ENCODE measurements around a stretch of chr6.

DNA sequence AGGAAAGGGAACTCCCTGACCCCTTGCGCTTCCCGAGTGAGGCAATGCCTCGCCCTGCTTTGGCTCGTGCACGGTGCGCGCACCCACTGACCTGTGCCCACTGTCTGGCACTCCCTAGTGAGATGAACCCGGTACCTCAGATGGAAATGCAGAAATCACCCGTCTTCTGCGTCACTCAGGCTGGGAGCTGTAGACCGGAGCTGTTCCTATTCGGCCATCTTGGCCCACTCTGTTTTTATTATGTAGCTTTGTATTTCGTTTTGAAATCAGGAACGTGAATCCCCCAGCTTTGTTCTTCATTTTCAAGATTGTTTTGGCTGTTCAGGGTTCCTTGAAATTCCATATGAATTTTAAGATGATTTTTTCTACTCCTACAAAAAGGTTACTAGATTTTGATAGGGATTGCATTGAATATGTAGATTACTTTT lies 36.4 kb upstream of the SCML4 start:
- PRO-cap, 5 experiments: no peak in any of the 5 experiments
- RAMPAGE, long total RNA, 2 experiments: no peak in any of the 2 experiments
- RRBS: no CpG with 5 or more reads among the region's 14 CpGs

DNA sequence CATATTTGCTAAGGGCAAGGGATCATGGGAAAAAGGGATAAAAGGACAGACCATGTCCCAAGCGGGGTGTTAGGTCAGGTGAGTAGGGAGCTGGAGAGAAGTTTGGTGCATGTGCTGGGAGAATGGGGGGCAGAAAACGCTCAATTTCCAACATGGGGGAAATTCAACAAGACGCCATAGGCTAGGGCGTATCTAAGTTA lies 43.8 kb upstream of the SEC63 start:
- PRO-cap, 5 experiments: no peak in any of the 5 experiments
- RAMPAGE, long total RNA, 2 experiments: no peak in any of the 2 experiments
- RRBS: no CpG with 5 or more reads among the region's 4 CpGs

DNA sequence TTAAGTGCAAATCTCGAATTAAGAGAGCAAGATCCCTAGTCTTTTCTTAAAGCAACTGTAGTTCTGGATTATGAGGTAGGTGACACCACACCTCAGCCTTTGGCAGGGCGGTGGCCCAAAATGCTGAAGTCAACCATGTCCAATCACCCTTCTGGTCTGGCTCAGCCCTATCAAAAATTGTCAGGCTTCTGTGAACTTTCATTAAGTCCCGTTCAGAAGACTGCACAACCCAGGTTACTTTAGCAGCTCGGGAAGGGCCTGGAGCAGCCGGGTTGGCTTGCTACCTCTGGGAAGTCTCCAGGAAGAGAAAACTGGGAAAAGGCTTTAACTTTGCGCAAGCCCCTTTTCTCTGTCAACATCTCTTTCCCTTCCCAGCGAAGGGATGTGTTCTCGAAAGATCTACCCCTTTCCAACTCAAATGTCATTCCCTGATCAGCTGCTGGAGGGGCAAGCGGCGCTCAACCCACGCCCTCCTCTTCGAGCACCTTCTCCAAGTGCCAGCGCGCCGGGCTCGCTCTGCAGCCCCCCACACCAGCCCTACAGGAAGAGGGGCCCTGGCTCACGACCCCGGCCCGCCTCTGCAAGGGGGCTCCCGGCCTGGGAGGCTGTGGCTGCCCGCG lies 669 bp downstream of the SNX3 start:
- PRO-cap, 5 experiments: peak in 5 of 5 experiments; most common plus-strand start position 424 of the sequence (in 5); most common minus-strand start position 298 of the sequence (in 5)
- RAMPAGE, long total RNA, 2 experiments: no peak in any of the 2 experiments
- RRBS: 3% methylated on average over 7 of the region's 22 CpGs

DNA sequence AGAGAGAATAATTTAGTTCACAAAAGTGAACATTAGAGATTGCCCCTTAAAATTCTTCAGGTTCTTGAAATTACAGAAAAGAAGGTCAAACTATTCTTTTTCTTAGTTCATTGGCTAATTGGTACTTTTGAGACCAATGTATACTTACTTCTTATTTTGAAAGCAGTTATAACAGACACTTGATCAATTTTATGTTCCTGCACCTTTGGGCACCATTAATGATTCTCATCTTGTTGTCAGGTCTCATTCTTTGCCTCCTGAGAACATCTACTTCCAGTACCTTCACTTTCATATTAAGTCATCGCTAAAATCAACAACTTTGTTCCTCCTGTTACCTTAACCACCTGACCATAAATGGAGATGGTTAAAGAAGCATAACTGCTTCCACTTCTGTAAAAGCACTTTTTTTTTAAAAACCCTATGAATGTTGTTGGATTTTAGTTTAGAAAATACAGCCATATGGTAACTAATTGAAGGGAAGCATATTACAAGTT lies 53.7 kb downstream of the AFG1L start:
- PRO-cap, 5 experiments: no peak in any of the 5 experiments
- RAMPAGE, long total RNA, 2 experiments: no peak in any of the 2 experiments
- RRBS: no CpG with 5 or more reads among the region's 1 CpG

GRCh38 chr6:108411667-108412510 lies 117.0 kb downstream of the AFG1L start:
- PRO-cap, 5 experiments: no peak in any of the 5 experiments
- RAMPAGE, long total RNA, 2 experiments: no peak in any of the 2 experiments
- RRBS: no CpG with 5 or more reads among the region's 11 CpGs

DNA sequence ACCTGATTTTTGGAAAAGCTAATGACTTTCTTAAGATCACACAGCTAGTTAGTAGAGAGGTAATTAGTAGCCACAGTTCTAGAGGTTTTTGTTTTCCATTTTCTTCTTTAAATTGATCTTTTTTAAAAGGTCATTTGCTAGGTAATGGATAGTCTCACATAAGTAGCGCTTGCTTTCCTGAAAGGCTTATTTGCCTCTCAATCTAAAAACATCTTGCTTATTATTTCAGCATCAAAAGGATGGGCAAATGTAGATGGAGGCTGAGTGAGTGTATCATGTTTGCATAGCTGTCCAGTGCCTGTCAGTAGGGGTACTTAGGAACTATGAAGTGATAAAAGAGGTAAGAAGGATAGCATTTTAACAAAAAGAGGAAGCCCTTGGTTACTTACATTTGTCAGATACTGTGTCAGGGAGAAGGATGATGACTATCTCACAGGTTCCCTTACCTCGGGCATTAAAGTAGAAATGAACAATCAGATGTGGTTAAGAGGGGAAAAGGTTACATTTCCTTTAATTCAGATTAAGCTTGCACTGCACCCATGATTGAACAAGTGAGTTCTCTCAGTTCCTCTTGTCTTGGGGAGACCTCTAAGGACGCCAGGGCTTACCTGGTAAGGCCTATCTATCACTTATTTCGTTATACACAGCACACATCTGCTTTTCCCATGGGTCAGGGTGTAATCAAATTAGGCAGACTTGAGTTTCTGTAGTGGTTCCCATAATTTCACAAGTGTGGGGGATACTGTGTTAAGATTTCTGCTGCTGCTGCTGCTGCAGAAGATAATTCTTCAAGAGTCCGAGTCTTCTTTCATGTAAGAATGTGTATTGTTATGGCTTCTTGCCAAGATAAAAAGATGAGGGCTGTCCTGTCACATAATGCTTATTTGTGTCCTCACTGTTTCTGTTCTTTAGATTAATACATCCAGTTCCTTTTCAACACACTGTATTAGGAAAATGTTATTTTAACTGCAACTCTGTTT lies 4.5 kb downstream of the FOXO3 start:
- PRO-cap, 5 experiments: peak in 2 of 5 experiments; most common minus-strand start position 908 of the sequence (in 2)
- RAMPAGE, long total RNA, 2 experiments: no peak in any of the 2 experiments
- RRBS: no CpG with 5 or more reads among the region's 5 CpGs

DNA sequence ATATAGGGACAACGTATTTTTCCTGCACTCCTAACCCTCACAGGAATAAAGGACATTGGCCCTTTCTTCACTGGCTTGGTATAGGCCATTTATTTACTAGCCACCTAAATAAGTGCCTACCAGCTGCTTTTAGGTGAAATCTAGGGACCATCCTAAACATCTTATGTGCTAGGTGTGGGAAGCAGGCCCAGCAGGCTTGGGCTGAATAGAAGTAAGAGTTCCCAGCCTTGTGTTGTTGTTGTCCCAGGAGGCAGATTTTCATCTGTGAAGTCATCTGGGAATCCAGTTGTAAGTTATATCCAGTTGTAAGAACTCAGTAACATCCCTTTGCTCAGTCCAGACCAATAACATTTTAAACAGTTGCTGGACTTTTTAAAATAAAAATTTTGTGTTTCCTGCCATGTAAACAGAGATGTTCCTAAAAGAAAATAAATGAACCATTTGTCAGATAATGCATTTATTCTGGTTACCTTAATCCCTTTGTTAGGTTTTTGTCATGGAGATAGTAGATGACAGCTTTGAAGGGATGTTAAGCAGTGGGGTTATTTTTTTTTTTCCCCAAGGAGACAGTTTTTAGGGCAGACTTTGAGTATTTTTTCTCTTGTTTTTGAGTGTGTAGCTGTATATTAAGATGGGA lies 21.5 kb downstream of the FOXO3 start:
- PRO-cap, 5 experiments: no peak in any of the 5 experiments
- RAMPAGE, long total RNA, 2 experiments: no peak in any of the 2 experiments
- RRBS: no CpG with 5 or more reads among the region's 1 CpG

- PRO-cap, 5 experiments: no peak in any of the 5 experiments
- RAMPAGE, long total RNA, 2 experiments: no peak in any of the 2 experiments
- RRBS: no CpG with 5 or more reads among the region's 2 CpGs
Observed at GRCh38 chr6:108588456-108588997, 27.8 kb downstream of the FOXO3 start.

GRCh38 chr6:108661355-108661955 lies 100.7 kb downstream of the FOXO3 start:
- PRO-cap, 5 experiments: no peak in any of the 5 experiments
- RAMPAGE, long total RNA, 2 experiments: no peak in any of the 2 experiments
- RRBS: no CpG with 5 or more reads among the region's 2 CpGs

GRCh38 chr6:108673374-108673910 lies 112.7 kb downstream of the FOXO3 start:
- PRO-cap, 5 experiments: no peak in any of the 5 experiments
- RAMPAGE, long total RNA, 2 experiments: no peak in any of the 2 experiments
- RRBS: no CpG with 5 or more reads among the region's 2 CpGs

GRCh38 chr6:108735333-108735847 lies 112.8 kb upstream of the ARMC2 start:
- PRO-cap, 5 experiments: no peak in any of the 5 experiments
- RAMPAGE, long total RNA, 2 experiments: no peak in any of the 2 experiments
- RRBS: no CpG with 5 or more reads among the region's 1 CpG

DNA sequence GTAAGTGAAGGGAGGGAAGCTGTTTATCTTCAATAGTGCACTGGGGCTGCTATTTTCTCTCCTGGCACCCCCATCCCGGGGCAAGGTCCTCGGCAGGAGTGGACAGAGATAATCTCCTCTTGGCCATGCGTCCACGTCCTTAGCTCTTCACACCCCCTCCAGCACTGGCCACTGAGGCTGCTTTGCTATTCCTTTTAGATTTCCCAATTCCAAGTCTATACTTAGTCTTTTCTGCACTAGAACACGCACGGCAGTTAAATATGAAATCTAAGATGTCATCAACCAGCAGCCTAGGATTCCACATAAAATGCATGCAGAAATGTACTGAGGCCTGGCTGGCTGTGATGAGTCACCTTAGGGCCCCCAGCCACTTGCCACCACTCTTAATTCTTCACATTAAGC lies 87.8 kb upstream of the ARMC2 start:
- PRO-cap, 5 experiments: no peak in any of the 5 experiments
- RAMPAGE, long total RNA, 2 experiments: no peak in any of the 2 experiments
- RRBS: no CpG with 5 or more reads among the region's 6 CpGs

GRCh38 chr6:108838077-108838726 lies 10.0 kb upstream of the ARMC2 start:
- PRO-cap, 5 experiments: no peak in any of the 5 experiments
- RAMPAGE, long total RNA, 2 experiments: no peak in any of the 2 experiments
- RRBS: no CpG with 5 or more reads among the region's 26 CpGs

DNA sequence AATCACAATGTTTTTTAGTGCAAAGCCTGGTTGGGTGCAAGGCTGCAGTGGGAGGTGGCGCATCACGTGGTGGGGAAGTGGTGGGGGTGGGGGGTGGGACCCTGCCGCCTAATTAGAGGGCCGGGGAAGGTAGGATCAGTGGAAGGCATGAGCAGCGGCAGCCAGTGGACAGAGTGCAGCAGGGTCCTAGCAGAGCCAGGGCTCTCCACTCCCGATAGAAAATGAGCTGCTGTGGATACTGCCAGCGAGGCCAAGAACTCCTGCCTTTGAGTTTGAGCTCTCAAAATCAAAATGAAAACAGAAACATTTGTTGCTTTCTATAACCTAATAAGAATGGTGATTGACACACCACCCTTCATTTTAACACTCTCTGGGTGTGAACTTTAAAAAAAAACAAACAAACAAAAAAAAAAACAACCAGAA lies 8.9 kb upstream of the ARMC2 start:
- PRO-cap, 5 experiments: no peak in any of the 5 experiments
- RAMPAGE, long total RNA, 2 experiments: no peak in any of the 2 experiments
- RRBS: no CpG with 5 or more reads among the region's 7 CpGs

GRCh38 chr6:108947390-108948081 lies 99.3 kb downstream of the ARMC2 start:
- PRO-cap, 5 experiments: peak in 1 of 5 experiments; most common minus-strand start chr6:108947571 (in 1)
- RAMPAGE, long total RNA, 2 experiments: no peak in any of the 2 experiments
- RRBS: no CpG with 5 or more reads among the region's 4 CpGs

- PRO-cap, 5 experiments: no peak in any of the 5 experiments
- RAMPAGE, long total RNA, 2 experiments: no peak in any of the 2 experiments
- RRBS: no CpG with 5 or more reads among the region's 16 CpGs
Observed at GRCh38 chr6:108960493-108961283, 112.5 kb downstream of the ARMC2 start.

DNA sequence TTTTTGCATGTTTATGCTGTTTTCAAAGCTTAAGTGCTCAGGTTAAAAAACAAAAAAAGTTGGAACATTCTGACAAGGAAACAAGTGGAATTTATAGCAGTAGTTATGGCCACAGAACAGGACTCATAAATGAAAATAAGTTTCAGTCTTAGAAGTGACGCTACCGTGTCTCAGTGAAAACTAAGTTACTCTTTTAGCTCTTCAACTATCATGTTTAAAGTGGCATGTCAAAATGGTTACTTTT lies 84.3 kb downstream of the SESN1 start:
- PRO-cap, 5 experiments: no peak in any of the 5 experiments
- RAMPAGE, long total RNA, 2 experiments: no peak in any of the 2 experiments
- RRBS: no CpG with 5 or more reads among the region's 2 CpGs

- PRO-cap, 5 experiments: peak in 3 of 5 experiments; most common minus-strand start chr6:109013727 (in 3)
- RAMPAGE, long total RNA, 2 experiments: no peak in any of the 2 experiments
- RRBS: no CpG with 5 or more reads among the region's 2 CpGs
Observed at GRCh38 chr6:109013386-109014143, 81.1 kb downstream of the SESN1 start.

DNA sequence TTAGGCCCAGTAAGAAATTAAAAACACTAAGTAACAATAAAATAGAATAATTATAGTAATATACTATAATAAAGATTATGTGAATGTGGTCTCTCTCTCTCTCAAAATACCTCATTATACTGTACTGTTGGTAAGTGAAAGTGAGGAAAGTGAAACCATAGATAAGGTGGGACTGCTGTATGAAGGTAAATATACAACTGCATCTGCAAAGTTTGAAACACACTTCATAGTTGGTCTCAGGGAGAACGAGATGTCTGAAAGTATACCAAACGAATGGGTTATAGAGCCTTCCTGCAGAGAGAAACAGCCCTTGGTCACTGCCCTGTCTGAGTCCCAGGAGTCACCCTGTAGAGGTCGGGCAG lies 31.9 kb downstream of the SESN1 start:
- PRO-cap, 5 experiments: no peak in any of the 5 experiments
- RAMPAGE, long total RNA, 2 experiments: no peak in any of the 2 experiments
- RRBS: no CpG with 5 or more reads among the region's 3 CpGs

DNA sequence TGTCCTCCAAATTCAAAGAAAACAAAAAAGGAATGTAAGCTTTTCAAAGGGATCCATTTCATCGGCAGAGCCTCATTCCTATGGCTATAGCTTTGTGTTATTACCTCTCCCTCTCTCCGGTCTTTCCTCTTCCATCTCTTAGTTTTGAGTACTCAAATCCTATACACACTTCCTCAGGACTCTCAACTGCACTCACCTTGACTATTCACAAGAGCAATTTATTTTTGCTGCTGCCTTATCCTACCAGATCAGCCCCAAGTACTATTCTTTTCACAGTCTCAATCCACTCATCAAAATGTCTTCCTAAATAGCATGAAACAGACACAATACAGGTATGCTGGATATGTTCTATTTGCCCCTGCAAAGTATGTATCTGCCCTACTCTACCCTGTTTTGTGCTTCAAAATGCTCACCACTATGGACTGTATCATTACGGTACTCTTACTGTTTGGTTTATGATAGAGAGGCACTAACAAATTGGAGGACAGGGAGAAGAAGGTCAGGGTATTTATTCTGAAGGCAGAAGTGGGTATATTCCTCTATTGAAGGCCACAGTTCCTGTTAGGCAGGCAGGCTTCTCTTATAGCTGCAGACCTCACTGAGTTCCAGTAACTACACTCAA lies 27.1 kb downstream of the SESN1 start:
- PRO-cap, 5 experiments: no peak in any of the 5 experiments
- RAMPAGE, long total RNA, 2 experiments: no peak in any of the 2 experiments
- RRBS: no CpG with 5 or more reads among the region's 3 CpGs

Data from liver (tissue), 9 donors.